Measurements from ENCODE around the gene F10.

DNA sequence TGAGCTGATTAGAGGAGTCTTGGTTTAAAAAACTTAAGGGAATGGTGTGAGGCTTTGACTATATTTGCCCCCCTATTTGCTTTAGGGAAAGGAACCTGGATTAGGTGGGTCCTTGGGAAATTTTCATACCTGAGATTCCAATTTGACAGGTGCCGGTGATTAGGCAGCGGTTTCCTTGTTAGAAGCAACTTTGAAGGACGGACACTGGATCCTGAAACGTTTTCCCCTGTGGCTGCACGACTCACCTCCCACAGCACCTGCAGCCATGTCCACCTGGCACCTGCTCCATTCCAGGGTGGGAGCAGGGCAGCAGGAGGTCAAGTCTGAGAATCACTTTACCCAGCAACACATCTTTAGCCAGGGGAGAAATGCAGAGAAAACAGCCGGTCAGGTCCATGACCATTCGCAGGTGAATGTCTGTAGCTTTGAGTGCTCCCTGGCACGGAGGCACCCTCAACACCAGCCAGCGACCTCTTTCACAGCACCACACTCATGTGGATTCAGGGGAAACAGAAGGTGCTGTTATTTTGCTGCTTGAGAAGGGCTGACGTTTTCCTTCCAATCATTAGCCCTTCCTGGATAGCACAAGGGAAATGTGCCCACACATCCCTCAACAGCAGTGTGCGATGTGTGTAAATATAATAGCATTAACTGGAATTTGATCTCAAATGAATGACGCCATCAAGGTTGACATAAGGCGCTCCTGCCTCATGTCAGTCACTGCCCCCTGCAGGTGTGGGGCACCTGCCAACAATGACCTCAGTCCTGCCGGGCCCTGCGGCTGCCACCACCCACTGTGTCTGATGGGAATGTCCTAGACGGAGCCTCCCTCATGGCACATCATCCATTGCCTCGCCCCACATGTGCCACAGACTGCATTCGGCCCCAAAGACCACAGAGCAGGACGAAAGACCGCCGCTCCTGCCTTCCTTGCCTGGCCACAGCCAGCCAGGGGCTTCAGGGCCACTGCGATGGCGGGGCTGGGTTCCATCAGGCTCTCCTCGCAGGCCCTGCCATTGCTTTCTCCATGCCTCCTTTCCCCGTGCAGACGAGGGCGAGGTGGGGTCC lies 146.3 kb downstream of the SOX1 start:
- RAMPAGE, long total RNA: no peak
- RRBS: no CpG with 5 or more reads among the region's 27 CpGs

DNA sequence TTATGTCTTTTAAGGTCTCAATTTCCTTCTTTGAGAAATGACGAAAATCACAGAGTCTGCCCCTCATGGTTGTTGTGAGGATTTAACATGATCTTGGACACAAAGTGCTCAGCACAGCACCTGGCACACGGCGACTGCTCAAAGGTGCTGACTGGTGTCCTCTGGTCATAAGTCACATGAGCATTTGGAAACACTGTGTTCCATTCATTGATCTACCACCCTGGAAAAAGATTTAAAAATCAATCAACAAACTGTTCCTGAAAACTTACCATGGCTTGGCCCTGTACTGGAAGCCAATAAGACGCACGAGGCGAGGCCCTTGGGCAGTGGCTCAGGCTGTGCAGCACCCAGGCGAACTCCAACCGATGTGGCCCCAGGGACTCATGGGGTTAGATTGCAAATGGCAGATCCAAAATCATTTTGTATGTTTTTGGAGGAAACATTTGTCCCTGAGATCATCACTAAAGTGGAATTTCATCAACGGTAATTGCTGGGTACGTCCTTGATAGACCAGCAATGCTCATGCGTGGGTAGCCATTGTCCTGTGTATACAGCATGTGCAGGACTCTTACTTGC lies 150.3 kb upstream of the SPACA7 start:
- RAMPAGE, long total RNA: no peak
- RRBS: no CpG with 5 or more reads among the region's 11 CpGs

- RAMPAGE, long total RNA: no peak
- RRBS: no CpG with 5 or more reads among the region's 8 CpGs
Measured at GRCh38 chr13:112230465-112231089, 145.6 kb upstream of the SPACA7 start.

- RAMPAGE, long total RNA: no peak
- RRBS: no CpG with 5 or more reads among the region's 13 CpGs
Measured at GRCh38 chr13:112524836-112525729, 62.9 kb downstream of the TUBGCP3 start.

DNA sequence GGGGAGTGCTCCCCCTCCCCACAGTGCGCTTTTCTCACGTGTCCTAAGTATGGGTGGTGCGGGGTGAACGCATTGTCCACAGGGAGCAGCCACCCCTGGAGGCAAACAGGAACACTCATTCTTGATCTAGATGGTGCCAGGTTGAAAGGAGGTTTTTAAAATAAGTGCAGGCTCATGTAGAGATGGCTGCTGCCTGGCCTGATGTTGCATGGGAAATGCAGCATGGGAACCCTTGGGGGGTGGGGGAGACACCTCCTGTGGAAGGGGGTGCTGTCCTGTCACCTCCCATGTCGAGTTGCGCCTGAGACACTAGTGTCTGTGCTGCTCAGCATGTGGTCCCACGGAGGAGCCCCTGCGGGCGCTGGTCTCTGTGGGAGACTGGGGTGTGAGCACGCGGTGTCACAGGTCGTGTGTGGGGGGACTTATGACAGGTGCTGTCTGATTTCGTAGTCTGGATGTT lies 52.2 kb downstream of the ATP11A start:
- RAMPAGE, long total RNA: no peak
- RRBS: no CpG with 5 or more reads among the region's 13 CpGs

GRCh38 chr13:112767656-112768185 lies 77.9 kb downstream of the ATP11A start:
- RAMPAGE, long total RNA: no peak
- RRBS: no CpG with 5 or more reads among the region's 18 CpGs

- RAMPAGE, long total RNA: no peak
- RRBS: no CpG with 5 or more reads among the region's 16 CpGs
Measured at GRCh38 chr13:112826602-112827215, 136.9 kb downstream of the ATP11A start.

DNA sequence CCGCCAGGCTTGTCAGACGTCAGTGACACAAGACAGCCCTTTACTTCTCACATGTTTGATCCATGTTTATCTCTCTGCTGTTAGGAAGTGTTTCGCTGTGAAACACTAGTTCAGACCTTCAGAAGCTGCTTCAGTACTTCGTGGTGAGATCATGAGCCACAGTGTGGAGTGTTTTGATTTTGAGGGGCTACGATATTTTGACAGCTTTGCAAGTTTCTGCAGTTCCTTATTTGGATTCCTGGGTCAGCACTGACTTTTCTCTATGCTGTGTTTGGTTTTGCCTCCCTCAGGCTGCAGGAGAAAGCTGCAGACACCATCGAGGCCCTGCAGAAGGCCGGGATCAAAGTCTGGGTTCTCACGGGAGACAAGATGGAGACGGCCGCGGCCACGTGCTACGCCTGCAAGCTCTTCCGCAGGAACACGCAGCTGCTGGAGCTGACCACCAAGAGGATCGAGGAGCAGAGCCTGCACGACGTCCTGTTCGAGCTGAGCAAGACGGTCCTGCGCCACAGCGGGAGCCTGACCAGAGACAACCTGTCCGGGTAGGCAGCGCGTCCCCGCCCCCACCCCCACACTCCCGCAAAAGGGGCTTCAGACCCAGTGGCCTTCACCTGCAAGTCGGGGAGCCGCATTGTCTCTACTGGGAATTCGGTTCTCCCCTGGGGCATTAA lies 114.9 kb upstream of the MCF2L start:
- RAMPAGE, long total RNA: no peak
- RRBS: no CpG with 5 or more reads among the region's 30 CpGs

GRCh38 chr13:112874361-112874810 lies 94.6 kb upstream of the MCF2L start:
- RAMPAGE, long total RNA: no peak
- RRBS: 4% methylated on average over 3 of the region's 14 CpGs

DNA sequence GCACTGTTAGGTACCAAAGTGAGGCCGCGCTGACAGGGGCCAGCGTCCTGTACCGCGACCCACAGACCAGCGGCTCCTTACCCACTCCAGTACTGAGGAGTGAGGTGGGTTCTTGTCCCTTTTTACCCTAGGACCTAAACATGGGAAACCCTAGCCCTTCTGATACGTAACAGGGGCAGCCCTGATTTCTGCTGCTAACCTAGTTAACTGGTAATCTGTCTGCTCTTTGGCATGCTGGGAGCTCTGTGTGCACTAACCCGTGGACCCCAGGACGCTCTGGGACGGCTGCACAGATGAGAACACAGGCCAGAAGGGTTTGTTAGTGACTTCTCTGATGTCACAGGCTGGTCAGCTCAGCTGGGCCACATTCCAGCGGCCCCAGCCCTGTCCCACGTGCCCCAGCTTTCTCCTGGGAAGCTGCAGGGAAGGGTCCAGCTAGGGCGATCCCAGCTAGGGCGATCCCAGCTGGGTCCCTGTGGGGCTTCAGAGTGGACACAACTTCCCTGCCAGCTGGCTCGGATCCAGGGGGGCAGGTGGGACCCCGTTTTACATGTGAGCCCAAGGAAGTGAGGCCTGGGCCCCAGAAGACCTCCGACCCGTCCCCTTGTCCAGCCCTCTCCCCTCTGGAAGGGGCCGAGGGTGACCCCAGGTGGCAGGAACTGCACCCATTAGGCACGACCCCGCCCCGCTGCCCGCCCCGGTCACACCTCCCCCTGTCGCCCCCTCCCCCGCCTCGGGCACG lies 75.5 kb upstream of the MCF2L start:
- RAMPAGE, long total RNA: no peak
- RRBS: no CpG with 5 or more reads among the region's 28 CpGs

- RAMPAGE, long total RNA: no peak
- RRBS: no CpG with 5 or more reads among the region's 10 CpGs
Measured at GRCh38 chr13:112897925-112898136, 71.2 kb upstream of the MCF2L start.

DNA sequence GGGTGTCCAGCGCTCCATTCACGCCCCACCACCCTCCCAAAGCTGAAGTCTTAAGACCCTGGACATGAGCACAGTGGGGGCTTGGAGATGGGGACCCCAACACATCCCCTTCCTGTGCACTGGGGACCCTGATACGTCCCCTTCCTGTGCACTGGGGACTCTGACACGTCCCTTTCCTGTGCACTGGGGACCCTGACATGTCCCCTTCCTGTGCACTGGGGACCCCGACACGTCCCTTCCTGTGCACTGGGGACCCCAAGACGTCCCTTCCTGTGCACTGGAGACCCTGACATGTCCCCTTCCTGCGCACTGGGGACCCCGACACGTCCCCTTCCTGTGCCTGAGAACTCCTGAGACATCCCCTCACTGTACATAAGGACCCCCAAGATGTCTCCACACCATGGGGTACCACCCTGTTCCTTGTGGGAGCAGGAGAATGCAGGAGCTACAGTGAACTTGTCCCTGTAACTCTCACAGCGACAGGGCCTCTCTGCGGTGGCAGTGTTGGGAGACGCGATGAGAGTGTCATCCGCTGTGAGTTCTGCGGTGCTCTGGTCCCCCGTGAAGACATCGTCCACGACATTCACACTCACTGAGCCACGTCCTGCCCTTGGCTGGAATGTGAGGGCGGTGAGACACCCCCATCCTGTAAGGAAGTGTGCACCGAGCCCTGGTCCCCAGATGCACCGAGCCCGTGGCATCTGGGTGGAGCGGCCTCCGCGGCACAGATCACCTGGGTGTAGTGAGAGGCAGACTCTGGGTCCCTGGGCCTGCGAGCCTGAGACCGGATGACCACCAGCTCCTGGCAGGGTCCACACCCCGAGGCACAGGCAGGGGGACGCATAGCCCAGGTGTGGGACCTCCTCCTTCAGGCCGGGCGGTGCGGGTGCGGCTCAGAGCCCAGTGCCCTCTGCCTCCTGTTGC lies 12.1 kb downstream of the MCF2L start:
- RAMPAGE, long total RNA: no peak
- RRBS: no CpG with 5 or more reads among the region's 35 CpGs

GRCh38 chr13:113044075-113045187 lies 61.2 kb upstream of the F7 start:
- RAMPAGE, long total RNA: no peak
- RRBS: 88% methylated on average over 2 of the region's 43 CpGs

DNA sequence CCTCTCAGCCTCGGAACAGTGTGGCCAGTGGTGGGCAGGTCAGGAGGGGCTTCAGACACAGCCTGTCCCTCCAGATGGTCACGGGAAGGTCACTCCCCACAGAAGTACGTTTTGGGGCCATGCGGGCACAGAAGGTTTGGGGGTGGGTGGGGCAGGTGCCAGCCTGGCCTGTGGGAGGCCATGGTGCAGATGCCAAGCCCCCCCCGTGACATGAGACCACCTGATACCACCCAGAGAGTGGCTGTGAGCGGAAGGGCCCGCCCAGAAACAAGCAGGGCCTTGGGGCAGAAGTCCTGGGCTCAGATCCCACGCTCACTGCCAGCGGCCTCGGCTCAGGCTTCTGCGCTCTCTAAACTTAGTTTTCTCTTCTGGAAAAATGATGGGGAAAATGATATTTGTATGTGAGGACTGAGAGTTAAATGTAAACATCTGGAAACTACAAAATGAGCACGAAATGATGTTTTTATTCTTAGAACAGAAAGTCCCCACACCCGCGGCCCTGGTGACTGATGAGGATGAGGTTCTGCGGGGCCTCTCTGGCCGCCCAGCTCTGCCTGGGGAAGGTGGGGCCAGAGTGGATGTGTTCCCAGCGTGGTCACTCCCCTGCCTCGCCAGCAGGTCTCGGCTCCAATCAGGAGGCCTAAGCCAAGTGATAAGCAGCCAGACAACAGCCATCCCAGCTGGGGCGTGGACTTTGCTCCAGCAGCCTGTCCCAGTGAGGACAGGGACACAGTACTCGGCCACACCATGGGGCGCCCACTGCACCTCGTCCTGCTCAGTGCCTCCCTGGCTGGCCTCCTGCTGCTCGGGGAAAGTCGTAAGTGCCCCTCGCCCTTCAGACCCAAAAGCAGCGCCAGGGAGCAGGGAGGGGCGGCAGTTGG lies at the start of gene F10:
Gene F10, plus strand, starts transcription at position 691 of the 881 bp plus-strand sequence.
- RAMPAGE, long total RNA: no peak
- RRBS: no CpG with 5 or more reads among the region's 28 CpGs

- RAMPAGE, long total RNA: no peak
- RRBS: 48% methylated on average over 5 of the region's 17 CpGs
Measured at GRCh38 chr13:113138698-113139560, 16.3 kb downstream of the F10 start.

GRCh38 chr13:113230883-113232123 lies 21.9 kb downstream of the CUL4A start:
- RAMPAGE, long total RNA: no peak
- RRBS: no CpG with 5 or more reads among the region's 17 CpGs

- RAMPAGE, long total RNA: no peak
- RRBS: no CpG with 5 or more reads among the region's 6 CpGs
Measured at GRCh38 chr13:113264135-113264671, 32.8 kb upstream of the LAMP1 start.

DNA sequence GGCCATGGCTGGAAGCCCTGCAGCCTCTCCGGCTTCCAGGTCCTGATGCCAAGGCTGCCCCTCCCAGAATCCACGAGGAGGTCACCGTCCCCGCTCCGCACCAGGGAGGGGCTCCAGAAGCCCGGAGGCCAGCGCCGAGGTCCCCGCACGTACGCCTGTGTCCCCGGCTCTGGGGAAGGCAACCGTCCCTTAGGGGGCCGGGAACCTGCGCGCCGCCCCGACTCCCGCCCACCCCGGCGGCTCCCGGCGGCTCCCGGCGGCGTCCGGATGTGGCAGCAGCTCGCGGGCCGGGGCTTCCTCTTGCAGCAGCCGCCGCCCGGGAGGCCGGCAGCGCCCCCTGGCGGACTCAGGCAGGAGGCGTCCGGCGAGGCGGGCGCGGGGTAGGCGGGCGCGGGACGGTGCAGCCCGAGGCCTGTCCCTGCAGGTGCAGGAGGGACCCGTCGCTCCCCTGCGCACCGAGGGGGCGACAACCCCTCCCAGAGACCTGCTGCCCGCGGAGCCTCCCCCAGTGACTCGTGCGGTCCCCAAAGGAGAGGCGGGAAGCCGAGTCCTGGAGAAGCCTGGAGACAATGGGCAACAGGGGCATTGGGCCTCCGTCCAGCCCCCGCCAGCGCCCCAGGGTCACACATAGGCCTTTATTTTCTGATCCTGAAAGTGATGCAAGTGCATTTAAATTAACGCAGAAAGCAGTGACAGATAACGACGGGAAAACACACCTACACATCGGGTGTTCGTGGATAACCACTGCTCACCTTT lies 30.1 kb upstream of the GRTP1 start:
- RAMPAGE, long total RNA: no peak
- RRBS: 3% methylated on average over 22 of the region's 66 CpGs

GRCh38 chr13:113451871-113452676 lies 1.2 kb downstream of the ADPRHL1 start:
- RAMPAGE, long total RNA: no peak
- RRBS: no CpG with 5 or more reads among the region's 32 CpGs

DNA sequence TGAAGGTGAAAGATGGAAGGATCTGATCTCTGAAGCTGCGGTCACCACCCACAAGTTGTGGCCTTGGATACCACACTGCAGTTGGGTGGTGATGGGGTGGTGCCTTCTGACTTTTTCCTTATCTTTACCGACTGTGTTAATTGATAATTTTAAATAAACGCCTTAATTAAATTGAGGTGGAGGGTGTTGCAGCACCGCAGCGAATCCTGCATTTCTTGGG lies 1.3 kb downstream of the TFDP1 start:
- RAMPAGE, long total RNA: no peak
- RRBS: no CpG with 5 or more reads among the region's 5 CpGs